LHCN-M2 (cell line): ENCODE results near the gene ZNF319.

DNA sequence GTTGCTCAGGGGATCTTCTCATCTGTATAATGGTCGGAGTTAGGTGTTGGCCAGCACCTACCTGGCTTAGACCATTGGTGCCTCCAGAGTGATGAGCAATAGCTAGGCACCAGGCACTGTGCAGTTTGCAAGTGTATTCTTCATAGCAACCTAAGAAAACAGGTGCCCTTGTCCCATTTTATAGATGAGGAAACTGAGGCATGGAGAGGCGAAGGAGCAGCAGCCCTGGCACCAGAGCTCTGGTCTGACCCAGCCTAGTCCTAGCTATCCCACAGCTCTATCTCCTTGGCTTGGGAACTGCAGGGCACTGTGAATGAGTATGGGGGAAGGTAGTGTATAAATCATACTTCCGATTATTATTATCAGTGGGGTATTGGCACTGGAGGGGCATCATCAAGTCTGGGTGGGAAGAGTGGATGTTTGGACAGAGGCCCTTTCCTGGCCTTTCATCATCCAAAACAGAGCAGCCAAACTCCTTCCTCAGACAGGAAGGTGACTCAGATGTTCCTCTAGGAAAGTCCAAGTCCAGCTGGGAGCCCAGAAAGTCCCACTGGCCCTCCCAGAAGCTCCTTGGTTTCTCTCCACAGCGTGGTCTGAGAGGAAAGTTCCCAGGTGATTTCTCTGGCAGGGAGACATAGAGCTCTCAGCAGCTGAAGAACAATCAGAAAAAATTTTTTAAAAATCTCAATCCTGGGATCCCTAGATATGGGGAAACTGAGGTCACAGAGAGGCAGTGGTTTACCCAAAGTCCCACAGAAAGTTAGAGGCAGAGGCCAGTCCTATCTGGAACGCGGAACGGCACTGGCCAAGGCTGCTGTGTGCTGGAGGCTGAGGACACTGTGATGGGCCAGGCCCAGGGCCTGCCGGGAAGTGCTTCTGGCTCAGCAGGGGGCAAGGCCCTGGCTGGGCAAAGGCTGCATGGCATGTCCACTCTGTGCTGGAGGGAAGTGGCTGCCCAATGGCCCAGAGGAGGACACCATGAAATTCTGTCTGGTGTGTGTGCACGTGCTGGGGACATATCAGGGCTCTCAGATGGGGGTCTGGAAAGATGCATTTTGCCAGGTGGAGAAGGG lies 32.2 kb upstream of the PLLP start:
- RAMPAGE, long total RNA: no peak

DNA sequence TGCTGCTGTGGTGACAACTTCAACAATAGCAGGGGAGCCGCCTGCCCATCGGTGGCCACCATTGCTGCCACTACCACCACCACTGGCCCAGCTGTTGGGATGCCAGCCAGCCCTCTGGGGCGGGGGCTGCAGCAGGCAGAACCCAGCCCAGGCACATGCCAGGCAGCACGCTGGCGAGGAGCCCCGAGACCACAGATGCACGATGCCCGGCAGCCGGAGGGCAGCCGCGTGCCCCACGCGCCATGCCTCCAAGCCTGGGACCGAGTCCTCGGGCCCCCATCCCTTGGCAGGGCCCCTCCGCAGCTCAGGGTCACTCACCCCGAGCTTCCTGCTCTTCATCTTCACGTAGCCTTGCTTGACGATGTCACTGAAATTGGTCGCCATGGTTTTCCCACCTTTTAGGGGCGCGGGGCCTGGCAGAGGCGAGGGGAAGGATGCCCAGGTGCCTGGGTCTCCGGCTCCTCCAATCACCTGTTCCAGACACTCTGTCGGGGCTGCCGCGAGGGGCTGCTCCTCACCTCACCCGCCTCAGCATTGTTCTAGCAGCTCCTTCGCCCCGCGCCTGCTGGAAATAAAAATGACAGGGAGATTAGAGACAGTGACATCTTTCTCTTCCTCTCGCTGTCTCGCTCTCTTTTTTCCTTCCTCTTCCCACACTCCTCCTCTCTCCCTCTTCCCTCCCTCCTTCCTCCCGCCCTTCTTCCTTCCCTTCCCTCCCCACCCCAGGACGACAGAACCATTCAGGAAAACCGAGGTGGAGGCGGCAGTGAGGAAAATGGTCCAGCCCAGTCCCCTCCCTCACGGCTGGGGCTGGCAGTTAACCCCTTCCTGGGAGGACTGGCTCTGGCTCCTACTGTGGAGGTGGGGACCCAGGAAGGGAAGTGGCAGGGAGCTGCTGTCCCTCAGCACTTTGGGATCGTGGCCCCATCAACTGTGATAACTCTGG lies 6.9 kb downstream of the DOK4 start:
- RAMPAGE, long total RNA: no peak

- RAMPAGE, long total RNA: no peak
Measured at GRCh38 chr16:57480186-57480728, 6.0 kb downstream of the DOK4 start.

GRCh38 chr16:57516027-57516568 lies 20.3 kb downstream of the CCDC102A start:
- RAMPAGE, long total RNA: no peak

DNA sequence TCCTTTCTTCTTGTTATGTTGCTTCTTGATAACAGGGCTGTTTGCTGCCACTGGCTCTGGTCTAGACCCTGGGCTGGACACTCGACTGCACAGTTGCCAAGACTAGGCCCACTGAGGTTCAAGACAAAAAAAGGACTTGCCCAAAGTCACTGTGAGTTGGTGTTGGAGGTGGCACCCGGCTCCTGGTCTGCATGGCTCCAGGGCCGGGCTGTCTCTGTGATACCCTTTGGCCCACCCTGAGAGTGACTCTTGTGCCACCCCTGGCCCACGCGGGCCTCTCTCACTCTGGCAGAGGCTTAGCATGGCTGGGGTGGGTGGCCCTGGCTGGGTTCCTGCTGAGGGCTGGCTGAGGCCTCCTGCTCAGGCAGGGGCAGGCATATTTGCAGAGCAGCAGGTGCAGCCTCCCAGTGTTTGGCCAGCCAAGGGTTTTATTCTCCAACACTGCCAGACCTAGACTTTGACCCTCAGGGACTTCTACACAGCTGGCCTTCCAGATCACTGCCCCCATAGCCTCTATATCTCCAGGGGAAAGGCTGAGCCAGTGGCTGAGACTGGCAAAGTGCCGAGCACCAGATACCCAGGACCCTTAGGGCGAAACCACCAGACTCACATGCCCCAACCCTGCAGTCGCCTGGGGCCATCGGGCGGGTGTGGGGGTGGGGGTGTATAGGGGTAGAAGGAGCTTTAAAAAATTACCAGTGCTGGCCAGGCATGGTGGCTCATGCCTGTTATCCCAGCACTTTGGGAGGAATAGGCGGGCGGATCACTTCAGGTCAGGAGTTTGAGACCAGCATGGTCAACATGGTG lies 21.5 kb upstream of the ADGRG1 start:
- RAMPAGE, long total RNA: no peak

- RAMPAGE, long total RNA: no peak
Measured at GRCh38 chr16:57619281-57620202, 8.9 kb upstream of the ADGRG1 start.

DNA sequence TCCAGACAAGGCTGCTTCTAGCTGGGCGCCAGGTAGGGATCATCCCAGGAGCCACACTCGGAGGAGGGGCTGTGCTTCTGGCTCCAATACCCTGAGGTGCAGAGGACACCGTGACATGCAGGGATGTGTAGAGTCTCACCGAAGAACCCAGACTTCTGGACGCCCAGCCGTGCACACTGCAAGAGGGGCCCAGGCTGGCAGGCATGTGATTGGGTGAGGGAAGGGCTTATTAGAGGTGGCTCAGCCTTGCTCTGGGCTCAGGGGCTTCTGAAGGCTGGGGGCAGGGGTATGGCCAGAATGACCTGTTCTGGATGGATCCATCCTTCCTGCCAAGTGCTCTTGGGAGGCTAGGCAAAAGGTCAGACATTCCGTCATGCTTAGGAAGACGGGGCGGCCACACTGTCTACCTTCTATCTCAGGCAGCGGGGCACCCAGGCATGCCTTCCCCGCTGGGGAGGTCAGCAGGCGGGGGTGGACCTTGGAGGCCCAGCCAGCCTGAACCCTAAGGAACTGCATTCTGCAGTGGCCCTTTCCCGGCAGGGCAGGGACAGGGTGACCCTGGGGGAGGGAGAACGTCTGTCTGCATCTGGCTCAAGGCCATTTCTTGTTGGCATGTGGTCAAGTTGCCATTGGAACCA lies 5.9 kb upstream of the ADGRG1 start:
- RAMPAGE, long total RNA: no peak

- RAMPAGE, long total RNA: no peak
Measured at GRCh38 chr16:57646017-57646653, 17.7 kb downstream of the ADGRG1 start.

- RAMPAGE, long total RNA: no peak
Measured at GRCh38 chr16:57677646-57678451, 9.7 kb downstream of the ADGRG3 start.

DNA sequence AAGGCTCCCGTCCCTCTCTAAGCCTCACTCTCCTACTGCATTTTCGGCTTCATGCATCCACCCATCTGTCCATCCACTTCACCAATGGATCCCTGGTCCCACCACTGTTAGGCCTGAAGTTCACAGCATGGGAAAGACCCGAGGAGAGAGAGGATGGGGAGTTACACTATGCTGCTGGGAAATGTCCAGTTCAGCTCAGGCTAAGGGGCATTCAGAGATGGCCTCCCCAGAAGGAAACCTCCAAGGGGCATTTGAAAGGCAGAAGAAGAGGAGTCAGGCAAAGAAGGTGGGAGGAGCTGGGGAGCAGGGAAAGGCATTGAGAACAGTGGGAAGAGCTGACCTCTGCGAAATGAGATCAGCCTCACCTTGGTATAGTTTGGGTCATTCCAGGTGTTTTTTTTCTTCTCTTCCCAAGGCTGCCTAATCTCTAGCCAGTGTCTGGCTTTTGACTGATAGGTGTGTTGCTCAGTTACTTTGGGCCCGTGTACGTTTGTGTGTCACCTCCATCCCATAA lies 11.7 kb upstream of the DRC7 start:
- RAMPAGE, long total RNA: no peak

DNA sequence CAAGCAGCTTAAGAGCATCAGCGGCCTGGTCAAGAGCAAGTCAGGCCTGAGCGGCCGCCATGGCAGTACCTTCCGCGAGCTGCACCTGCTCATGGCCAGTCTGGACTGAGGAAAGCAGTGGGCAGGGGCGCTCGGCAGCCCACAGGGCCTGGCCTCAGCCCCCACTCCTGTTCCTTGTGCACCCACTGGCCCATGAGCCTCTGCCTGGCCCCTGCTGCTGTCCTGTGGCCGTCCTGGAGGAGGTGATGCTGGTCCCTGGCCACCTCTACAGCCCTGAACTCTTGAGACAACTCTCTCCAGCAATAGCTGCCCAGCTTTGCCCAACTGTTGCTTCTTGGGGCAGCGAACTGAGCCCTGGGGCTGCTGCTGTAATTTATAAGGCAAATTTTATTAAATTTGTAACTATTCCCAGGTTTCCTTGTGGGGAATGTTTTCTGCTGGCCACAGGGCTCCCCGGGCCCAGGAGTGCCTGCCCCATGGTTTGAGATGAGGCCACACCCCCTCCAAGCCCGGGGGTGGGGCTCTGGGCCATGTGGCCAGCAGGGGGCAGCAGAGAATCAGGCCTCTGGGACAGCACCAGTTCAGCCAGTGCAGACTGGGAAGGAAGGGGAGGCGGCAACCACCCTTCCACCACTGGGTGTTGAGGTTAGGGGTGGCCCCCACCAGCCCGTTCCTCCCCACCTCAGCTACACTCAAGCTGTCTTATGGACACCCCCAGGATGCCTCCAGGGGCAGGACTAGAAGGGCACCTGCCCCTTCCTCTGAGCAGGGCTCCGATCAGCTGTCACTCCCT lies 21.5 kb downstream of the KATNB1 start:
- RAMPAGE, long total RNA: no peak

- RAMPAGE, long total RNA: no peak
Measured at GRCh38 chr16:57803183-57803850, 1.0 kb upstream of the KIFC3 start.

GRCh38 chr16:57834884-57835382 lies 32.6 kb upstream of the KIFC3 start:
- RAMPAGE, long total RNA: no peak

DNA sequence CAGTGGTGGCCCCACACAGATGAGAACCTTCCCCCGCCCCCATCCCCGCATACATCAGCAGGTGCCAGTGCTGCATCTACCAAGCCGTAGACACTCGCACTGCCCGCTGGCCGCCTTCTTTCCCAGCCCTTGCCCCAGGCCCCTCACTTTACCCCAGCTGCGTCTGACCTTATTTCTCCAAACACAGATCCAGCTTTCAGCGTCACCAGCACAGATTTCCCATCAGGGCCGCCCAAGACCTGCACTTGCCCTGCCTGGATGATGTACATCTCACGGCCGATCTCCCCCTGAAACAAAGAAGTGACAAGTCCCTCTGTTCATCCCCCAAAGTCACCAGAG lies 73.3 kb downstream of the CNGB1 start:
- RAMPAGE, long total RNA: no peak

DNA sequence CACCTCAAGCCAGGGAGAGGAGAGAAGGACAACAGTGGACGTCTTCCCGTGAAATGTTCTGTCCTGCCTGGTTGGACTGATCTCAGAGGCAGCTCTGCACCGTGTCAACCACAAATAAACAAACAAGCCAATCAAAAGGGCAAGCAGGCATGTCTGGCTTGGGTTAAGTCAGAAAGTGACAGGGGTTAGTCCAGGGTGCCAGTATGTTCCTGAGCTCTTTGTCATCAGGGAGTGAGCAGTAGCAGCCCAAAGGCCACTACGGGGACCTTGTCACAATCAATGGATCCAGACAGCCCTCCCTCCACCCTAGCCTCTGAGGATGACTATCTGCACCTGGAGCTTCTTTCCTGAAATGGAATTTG lies 35.0 kb downstream of the CNGB1 start:
- RAMPAGE, long total RNA: no peak

- RAMPAGE, long total RNA: no peak
Measured at GRCh38 chr16:57959735-57960077, 11.2 kb downstream of the CNGB1 start.

DNA sequence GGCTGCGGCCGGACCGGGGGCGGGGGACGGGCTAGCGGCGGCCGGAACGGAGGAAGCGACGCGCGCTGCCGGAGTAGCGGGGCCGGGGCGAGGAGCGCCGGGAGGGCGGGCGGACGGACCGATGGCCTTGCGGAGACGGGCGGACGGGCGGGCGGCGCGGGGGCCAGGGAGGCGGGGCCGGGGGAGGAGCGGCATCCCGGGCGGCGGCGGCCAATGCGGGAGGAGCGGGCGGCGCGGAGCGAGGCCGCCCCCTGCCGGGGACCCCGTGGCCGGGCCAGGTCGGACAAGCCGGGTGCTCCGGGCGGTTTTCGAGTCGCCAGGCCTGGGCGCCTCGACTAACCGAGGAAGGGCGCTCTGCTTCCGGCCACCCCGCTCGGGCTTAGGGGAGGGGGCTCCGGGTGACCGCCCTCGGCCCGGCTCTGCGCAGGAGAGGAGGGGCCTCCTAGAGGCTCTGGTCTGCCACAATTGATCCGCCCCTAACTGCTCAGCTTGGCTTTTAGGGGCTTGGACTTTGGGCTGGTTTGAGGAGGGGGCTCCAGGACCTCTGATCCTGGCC lies at the start of gene ZNF319:
Gene ZNF319, minus strand, starts transcription at position 141 of the 556 bp plus-strand sequence.
- RAMPAGE, long total RNA: no peak

GRCh38 chr16:58265416-58266066 lies 15.8 kb downstream of the CCDC113 start:
- RAMPAGE, long total RNA: no peak

GRCh38 chr16:58426843-58427283 lies 34.6 kb downstream of the GINS3 start:
- RAMPAGE, long total RNA: no peak

- RAMPAGE, long total RNA: no peak
Measured at GRCh38 chr16:58542174-58542750, 26.9 kb downstream of the SETD6 start.